ENCODE results near the genes TASOR and ASB14.

DNA sequence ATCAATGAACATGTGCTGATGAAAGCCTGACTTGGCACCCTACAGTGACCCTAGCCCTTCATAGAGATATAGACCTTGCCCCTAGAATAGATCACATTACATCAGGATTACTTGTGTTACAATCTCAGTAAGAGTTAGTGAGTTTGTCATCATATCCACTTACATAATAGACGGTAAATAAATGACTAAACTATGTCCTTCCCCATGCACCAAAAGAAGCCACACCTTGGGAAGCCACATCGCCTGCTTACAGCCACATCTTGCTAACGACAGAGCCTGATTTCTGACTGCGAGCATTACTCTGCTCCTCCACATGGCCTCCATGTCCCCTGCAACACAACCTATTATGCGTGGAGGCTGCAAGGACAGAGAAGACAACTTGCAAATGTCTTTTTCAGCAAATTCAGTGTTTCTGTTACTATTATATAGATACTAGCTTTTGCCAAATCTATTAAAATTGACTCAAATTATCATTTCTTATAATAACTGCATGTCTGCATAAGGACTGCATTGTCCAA lies 110.7 kb upstream of the WNT5A start:
- PRO-cap = no peak

DNA sequence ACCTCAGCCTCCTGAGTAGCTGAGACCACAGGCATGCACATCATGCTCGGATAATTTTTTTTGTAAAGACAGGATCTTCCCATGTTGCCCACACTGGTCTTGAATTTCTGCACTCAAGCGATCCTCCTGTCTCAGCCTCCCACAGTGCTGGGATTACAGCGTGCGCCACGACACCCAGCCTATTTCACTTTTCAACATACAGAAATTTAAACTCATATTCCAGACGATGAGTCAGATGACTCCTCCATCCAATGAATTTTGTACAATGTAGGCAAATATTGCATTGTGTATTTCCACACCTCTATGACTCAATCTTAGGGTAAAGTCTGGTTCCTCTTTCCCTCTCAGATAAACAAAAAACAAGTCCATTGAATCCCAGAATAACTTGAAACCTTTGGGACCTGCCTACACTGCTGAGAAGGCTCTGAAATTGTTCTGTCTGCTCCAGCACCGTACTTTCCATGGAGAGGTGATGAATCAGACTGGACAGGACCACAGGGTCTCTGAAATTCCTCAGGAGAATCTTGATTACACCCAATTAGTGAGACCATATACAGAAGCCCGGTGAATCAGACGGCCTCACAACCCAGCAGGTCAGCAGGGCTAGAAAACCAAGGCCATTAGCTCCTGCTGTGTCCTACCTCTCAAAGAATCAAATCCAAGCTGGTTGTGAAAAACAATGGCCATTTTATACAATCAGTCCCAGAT lies 112.7 kb downstream of the ERC2 start:
- PRO-cap = no peak

DNA sequence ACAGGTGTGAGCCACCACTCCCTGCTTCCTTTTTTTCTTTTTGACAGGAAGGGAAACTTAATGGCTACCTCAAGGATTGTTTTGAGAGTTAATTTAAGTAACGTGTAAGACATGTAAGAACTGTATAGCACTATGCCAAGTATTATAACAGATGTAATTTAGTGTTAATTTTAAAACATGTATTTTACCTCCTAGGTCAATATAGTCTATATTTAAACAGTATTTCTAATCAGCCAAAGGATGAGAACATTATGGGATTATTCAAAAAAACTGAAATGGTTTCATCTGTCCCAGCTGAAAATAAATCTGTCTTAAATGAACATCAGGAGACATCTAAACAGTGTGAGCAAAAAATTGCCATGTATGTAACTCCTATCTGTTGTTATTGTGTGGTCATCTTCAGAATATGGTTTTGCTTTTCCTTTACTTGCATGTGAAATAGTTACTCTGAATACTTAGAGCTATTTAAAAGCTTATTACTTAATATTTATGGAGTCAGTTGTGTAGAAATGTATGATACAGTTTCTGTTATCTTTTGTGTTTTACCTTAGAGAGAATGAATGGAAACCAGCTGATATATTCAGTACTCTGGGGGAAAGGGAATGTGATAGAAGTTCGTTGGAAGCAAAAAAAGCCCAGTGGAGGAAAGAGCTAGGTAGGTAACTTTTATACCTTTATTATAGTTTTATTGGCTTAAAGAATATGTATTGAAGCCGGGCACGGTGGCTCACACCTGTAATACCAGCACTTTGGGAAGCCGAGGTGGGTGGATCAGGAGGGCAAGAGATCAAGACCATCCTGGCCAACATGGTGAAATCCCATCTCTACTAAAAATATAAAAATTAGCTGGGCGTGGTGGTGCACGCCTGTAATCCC lies 9.7 kb downstream of the CCDC66 start:
- PRO-cap = no peak

DNA sequence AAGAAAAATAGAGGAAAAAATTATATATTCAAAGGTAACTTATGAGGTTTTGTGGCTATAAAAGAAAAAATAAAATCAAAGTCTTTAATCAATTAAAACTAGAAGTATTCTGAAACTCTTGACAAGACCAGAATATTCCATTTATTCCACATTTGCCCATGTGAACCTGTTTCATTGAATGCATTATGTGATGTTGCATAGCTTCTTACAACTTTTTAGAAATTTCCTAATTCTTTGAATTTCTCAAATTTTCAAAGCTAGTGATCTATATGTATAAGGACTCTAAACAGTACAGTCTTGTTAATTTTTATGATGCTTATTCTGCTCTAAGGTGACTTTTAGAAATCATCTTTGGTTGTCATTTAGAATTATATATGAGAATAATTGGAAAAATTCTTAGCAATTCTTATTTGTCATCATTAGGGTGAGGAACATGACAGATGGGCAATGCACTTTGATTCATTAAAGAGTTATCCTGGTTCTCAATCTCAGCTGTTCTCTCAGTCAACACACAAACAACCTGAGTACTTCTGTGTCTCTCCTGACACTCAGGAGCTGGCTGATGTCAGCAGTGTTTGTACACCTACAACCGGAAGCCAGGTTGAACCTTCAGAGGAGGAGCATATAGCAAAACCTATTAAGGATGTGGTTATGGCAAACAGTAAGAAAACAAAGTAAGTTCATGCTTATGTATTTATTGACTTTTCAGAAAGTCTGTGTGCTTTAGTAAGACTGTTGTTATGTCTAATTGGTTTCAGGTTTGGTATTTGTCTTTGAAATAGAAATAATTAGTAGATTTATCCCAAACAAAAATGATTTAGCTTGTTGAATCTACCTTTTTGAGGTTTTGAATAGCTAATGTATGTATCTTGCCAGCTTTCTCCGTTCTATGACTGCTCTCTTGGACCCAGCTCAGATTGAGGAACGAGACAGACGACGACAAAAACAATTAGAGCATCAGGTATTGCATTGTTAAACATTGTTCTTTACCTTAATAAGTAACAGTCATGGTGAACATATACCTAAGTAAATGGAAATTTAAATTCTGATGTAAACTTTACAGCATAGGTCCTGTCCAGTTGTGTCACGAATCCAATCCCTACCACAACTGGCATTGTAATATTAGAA lies 36.5 kb downstream of the CCDC66 start:
- PRO-cap = no peak

DNA sequence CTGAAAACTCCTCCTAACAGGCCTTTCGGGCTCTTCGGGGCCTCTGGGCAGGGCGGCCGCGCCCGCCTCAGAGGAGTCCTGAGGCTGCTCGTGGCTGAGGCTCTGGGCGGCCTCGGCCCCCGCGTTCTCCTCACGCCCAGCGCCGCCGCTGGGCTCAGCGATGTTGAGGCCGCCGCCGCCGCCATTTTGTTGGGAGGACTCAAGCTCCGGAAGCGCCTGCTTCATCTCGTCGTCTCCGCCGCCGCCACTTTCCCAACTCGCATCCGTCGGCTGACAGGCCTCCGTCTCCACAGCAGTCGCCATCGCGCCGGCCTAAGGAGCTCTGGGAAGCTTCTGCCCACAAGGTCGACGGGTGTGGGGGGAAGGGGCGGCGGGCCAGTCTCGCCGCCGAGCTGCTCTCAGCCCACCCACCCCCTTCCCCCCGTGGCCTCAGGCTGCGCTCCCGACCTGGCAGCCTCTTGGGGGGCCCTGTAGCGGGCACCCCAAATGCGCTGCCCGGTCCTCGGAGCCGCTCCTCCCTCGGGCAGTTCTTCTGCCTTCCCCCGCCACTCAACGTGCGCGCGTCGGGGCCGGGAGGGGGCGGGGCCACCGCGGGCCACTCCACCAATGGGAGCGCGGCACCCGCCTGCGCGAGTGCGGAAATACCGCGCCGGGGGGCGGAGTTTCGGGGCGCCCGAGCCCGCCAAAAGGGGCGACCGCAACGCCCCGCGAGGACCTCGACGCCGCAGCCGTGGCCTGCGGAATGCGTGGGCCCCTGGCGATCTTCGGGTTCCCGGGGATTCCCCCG lies at the start of gene TASOR:
Gene TASOR (minus strand): TSS at position 562 of the 787 bp plus-strand sequence.
- PRO-cap = bidirectional peak, plus-strand start at position 298 of the sequence, minus-strand start at position 150 of the sequence; bidirectional peak, plus-strand start at position 690 of the sequence, minus-strand start at position 533 of the sequence

DNA sequence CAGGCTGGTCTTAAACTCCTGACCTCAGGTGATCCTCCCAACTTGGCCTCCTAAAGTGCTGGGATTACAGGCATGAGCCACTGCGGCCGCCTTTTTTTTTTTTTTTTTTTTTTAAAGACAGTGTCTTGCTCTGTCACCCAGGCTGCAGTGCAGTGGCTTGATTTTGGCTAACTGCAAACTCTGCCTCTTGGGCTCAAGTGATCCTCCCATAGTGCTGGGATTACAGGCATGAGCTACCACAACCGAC lies 39.1 kb upstream of the TASOR start:
- PRO-cap = no peak

DNA sequence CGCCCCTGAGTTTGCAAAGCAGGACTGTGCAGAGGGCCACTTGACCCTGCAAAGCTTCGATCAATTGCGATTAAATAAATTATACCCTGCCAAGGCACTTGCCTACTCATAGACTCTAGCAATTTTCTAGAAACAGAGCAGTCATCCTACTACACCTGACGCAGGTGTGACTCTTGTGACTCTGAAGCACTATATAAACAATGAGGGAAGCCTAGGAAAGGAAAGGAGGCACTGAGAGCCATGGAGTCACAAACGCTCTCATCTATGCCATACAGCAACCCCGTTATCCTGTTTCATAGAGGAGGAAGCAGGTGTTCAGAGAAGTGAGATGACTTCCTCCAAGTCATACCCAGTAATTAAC lies 14.5 kb downstream of the ARHGEF3 start:
- PRO-cap = no peak

GRCh38 chr3:56795169-56795582 lies 6.6 kb downstream of the ARHGEF3 start:
- PRO-cap = no peak

GRCh38 chr3:56962203-56962751 lies 98.2 kb upstream of the SPATA12 start:
- PRO-cap = no peak

GRCh38 chr3:57079629-57079975 lies 19.1 kb downstream of the SPATA12 start:
- PRO-cap = no peak

DNA sequence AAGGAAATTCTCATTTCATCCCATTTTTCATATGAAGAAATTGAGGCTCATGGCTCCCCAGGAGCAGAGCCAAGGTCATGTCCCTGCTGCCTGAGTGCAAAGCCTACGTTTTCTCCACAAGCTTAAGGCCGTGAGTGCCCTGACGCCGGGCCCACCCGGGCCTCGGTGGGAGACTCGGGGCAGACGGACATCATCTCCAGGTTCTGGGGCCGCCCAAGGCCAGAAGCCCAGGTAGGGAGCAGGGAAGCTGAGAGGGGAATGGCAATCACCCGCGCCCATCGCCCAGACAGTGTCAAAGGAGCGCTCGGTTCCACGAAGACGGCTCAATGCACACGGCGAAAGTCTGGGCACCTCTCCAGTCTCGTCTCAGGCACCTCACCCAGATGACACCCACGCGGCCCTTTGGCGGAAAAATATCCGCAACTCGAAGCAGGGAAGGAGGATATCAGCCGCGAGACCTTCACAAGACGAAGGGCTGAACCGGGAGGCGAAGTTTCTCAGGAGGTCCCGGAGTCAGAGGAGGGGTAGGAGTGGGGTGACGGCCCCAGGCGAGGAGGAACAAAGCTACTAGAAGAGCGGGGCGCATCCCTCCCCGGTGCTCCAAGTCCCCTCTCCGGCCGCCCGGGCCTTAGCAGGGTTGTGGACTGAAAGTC lies 940 bp downstream of the IL17RD start:
- PRO-cap = bidirectional peak, plus-strand start at position 469 of the sequence, minus-strand start at position 285 of the sequence

GRCh38 chr3:57292424-57292890 lies at the start of gene ASB14:
Gene ASB14, minus strand, starts transcription at chr3:57292685.
- PRO-cap = no peak

DNA sequence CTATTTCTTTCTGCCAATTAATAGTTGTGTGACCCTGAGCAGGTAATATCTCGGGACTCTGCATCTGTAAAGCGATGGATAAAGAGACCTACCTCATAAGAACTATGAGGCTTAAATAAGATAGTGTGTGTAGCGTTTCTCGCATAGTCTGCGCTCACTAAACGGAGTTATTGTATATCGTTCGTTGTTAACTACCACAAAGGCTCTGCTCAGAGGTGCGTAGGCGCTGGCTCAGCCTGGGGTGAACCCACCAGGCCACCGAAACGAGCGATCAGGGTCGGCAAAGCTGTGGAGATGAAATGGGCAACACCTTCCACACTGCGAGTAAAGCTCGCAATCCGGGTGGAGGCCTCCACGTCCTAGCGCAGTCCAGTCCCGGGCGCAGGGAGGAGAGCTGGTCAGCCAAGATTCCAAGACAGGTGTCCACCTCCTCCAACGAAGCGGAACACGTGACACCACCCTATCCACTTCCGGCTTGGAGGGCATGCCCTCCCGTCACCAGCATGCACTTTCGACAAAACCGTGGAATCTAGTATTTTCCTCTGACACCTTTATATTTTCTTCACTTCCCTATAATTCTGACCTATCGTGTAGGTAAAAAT lies 395 bp upstream of the PDE12 start:
- PRO-cap = bidirectional peak, plus-strand start outside the sequence, minus-strand start at position 445 of the sequence

- PRO-cap = no peak
Observed at GRCh38 chr3:57583416-57584146, 13.6 kb downstream of the ARF4 start.

DNA sequence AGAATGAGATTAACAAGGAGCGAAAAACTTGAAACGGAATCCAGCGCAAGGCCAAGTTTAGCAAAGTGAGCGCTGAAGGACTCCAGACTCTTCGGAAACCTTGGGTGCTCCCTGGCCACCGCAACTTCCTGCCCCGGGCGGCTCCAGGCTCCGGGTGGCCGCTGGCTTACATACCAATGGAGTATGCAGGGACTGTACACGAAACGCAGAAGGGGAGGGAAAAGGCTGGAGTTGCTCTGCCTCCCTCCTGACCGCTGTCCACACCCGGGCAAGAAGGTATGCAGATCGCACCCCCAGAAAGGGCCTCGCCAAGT lies 746 bp downstream of the ARF4 start:
- PRO-cap = bidirectional peak, plus-strand start at position 265 of the sequence, minus-strand start at position 153 of the sequence

DNA sequence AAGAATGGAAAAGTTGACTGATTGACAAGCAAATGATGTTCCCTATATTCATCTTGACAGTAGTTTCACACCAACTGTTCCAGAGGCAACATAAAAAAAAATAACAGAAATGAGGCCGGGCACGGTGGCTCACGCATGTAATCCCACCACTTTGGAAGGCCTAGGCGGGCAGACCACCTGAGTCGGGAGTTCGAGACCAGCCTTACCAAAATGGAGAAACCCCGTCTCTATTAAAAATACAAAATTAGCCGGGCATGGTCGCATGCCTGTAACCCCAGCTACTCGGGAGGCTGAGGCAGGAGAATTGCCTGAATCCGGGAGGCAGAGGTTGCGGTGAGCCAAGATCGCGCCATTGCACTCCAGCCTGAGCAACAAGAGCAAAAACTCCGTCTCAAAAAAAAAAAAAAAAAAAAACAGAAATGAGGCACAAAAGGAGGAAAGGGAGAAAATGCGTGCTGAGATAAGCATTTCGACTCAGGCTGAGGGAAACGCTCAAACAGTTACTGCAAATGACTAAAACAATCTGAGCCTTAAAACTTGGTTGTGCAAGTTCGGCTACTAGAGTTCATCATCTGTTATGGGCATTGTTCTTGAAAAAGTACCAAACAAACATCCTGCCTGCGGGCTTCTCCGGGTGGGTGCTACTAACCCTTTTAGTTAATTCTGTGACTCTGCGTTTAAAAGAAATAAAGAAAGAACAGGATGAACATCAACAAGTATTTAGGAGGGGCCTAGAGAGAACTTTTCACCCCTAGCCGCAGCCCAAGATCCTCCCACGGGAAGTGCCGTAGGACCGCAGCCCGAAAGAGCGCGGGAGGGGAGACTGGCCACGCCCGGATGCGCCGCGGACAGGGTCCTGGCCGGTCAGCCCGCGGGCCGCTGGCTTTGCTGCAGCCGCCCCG lies 789 bp downstream of the DENND6A start:
- PRO-cap = bidirectional peak, plus-strand start outside the sequence, minus-strand start at position 778 of the sequence

DNA sequence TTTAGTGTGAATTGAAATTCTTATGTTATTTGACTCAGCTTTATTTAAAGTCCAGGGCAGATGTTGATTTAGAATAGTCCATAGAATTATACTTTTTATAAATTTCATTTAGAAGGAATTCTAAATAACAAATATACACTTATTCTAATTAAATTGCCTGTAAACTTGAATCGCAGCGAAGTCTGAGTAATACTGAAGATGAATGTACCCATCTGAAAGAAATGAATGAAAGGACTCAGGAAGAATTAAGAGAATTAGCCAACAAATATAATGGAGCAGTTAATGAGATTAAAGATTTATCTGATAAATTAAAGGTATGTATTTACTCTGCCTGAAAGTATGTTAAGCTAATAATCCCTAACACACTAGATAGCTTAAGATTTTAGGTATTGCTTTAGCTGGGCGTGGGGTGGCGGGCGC lies 105.7 kb downstream of the SLMAP start:
- PRO-cap = no peak

- PRO-cap = no peak
Observed at GRCh38 chr3:58008932-58009859, 974 bp downstream of the FLNB start.

DNA sequence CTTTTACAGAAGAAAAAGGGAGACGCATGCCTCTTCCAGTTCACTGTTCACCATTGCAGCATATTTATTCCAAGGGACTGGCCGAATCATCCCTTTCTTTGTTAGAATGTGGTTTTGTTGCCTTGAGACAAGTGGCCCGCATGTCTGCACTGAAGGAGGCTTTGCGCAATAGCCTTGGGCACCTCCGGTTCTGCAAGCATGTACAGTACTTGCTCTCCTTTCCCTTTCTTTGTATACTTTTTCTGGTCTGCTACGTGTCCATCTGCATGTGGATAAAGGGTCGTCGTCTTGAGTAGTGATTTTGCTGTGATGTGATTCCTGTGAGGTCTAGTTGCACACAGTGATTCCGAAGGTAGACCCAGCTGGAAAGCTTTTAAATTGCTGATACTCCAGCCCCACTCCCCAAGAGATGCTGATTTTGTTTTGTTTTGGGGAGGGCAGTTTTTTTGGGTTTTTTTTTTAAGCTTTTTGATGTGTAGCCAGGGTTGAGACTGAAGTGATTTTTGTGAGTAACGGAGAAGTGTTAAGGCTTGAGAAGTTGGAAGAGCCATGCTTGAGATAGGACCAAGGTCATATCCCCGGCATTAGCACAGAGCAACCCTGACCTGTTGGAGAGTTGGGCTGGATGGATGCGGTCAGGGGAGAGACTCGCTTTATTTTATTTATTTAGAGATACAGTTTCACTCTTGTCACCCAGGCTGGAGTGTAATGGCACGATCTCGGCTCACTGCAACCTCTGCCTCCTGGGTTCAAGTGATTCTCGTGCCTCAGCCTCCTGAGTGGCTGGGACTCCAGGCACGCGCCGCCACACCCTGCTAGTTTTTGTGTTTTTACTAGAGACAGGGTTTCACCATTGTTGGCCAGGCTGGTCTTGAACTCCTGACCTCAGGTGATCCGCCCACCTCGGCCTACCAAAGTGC lies 43.3 kb downstream of the FLNB start:
- PRO-cap = no peak

DNA sequence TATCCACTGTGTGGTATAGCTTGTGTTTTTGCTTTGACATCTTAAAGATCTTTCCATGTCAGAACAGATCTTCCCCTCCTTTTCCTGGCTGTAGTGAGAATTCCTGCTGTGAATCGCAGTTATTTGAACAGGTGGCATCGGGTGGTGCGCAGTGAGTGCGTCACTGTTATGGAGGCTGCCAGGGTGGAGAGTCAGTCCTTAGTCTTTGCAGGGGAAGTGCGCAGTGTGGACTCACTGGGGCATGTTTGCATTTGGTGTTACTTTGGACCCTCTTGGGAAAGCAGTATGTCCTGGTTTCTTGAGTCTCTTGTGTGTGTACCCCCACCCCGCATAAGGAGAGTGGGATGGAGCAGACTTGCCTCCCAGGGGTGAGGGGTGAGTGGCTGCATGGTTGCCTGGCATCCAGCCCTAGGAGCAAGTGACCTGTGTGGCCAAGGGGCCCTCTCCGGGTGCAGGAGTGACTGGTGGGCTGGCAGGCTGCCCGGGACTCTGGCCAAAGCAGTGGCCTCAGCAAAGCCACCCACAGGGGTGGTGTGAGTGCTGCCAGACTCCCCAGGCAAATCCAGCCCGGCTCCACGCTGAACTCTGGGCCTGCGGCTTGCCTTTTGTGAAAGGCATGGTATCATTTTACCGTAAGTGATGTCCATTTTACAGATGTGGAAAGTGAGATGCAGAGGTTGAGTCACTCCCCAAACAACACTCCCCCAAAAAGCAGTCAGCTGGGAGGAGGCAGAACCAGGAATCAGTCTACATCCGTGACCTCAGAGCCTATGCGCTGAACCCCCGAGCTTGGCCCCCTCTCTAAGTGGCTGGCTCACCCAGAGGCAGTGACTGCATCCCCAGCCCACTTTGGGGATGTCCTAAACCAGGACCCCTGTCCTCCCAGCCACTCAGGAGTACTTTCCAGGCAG lies 46.4 kb downstream of the DNASE1L3 start:
- PRO-cap = no peak

All from ReNcell CX (cell line).